Metastatic Breast Carcinoma in the Brain (tissue), 10 donors: ENCODE measurements around the genes RGS16 and NIBAN1.

GRCh38 chr1:182397593-182398103 is 2.8 kb downstream of the TEDDM1 start:
- PRO-cap, 10 experiments: peak in 1 of 10 experiments; most common minus-strand start chr1:182397886 (in 1)

GRCh38 chr1:182603684-182604936 is at the start of gene RGS16:
TSS of gene RGS16 (minus strand) at chr1:182604389.
- PRO-cap, 10 experiments: peak in 10 of 10 experiments; most common plus-strand start chr1:182604569 (in 9); most common minus-strand start chr1:182604389 (in 9)

- PRO-cap, 10 experiments: no peak in any of the 10 experiments
Observed at GRCh38 chr1:182848125-182849182, 9.3 kb downstream of the DHX9 start.

DNA sequence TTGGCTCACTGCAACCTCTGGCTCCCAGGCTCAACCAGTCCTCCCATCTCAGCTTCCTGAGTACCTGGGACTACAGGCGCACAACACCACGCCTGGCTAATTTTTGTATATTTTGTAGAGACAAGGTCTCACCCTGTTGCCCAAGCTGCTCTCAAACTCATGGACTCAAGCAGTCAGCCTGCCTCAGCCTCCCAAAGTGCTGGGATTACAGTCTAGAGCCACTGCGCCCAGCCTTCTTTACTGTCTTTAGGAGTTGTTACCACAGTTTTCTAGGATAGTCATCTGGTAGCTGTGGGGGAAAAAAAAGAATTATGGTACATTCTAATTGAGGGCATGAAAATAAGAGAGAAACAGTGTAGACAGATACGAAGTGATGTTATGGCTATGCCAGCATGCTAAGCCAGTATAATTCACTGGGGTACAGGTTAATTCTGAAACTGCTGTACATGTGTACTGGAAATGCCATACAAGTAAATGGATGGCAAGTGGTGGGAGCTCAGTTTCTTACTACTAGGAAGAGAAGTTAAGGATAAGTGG is 33.9 kb downstream of the DHX9 start:
- PRO-cap, 10 experiments: no peak in any of the 10 experiments

DNA sequence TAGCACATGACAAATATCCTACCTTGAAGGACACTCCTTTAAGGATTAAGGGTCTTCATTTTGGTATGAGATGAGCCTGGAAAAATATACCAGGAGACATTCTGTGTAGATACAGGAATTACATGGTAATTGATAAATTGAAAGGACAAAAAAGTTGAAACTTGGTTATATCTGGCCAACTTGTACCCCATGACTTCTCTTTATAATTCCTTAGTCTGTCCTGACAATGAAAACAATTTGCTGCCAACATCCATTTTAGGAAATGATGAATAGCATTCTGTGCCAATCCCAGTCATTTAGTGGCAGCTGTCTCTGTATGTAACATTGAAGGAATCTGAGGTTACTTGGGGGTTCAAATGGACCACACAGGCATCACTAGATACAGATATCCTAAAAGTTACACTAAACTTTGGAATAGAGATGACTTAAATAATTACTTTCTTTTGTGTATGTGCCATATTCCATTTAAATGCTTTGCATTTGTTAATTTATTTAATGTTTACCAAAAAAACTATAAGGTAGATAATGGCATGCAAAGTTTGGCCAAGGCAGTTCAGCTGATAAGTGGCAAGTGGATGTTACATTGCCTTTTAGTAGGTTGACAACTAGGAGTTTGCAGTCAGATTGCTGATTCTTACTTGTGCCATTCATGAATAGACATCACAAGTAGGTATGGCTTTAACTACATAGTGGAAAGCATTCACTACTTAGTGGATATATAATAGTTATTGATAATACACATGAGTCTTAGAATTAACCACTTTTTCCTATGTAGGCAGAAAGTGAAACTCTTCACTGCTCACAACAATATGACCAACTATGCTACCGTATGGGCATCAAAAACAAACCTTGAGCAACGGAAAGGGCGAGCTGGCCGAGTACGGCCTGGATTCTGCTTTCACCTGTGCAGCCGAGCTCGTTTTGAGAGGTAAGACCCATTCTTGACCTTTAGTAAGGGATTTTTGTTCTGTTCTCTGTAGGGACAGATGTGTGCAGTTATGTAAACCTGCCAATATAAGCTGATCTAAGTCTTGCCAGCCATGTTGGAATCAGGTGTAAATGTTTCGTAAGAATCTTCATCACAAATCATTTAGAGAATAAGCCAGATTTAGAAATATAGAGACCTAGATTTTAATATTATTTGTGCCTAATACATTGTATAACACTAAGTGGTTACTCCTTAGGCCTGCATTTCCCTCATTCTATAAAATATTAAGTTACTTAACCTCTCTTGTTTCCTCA is 38.5 kb downstream of the DHX9 start:
- PRO-cap, 10 experiments: no peak in any of the 10 experiments

DNA sequence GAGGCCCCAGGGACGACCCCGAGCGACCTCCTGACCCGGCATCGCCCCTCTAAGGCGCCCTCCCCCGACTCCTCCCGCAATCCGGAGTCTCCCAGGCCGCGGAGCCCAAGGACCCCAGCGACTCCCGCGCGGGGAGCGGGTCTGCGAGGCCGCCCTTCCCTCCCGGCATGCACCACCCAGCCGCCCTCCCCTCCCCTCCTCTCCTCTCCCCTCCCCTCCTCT is 405 bp upstream of the LAMC1 start:
- PRO-cap, 10 experiments: peak in 6 of 10 experiments; most common minus-strand start position 169 of the sequence (in 2)

- PRO-cap, 10 experiments: peak in 1 of 10 experiments; most common minus-strand start chr1:183060514 (in 1)
Observed at GRCh38 chr1:183060375-183061096, 37.3 kb downstream of the LAMC1 start.

DNA sequence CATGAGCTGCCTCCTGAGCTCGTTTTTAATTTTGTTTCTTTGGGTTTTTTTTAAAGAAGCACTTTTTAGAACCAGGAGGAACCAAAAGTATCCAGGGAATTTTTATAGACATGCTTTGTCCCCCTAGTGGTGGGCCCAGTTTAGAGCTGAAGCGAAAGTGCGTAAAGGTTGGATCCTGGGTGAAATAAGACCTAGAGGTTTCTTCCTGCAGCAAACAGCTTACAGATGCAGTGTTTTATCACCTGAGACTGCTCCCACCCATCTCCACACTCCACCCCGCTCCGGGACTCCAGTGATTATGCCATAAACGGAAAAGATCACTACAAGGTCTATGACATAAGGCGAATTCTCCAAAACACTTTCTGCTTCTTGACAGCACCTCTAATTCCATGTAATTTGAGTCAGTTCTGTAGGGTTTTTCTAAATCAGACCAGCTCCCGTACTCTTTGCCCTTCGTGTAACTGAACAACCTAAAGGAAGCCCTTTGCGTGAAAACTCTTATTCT is 49.0 kb downstream of the LAMC2 start:
- PRO-cap, 10 experiments: no peak in any of the 10 experiments

GRCh38 chr1:183301195-183301627 is 115.1 kb downstream of the LAMC2 start:
- PRO-cap, 10 experiments: no peak in any of the 10 experiments

DNA sequence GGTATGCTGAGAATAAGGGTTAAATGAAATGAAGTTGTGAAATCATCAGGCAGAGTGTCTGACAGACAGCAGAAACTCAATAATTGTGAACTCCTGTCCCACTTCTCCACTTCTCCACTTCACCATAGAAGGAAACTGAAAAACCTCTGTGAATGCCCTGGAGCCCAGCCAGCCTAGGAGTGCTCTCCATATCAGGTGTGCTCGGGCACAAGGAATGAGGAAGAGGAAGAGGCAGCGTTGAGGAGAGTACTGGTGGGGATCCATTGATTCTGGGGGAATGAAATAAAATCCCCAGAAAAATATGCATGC is 47.8 kb downstream of the NMNAT2 start:
- PRO-cap, 10 experiments: no peak in any of the 10 experiments

DNA sequence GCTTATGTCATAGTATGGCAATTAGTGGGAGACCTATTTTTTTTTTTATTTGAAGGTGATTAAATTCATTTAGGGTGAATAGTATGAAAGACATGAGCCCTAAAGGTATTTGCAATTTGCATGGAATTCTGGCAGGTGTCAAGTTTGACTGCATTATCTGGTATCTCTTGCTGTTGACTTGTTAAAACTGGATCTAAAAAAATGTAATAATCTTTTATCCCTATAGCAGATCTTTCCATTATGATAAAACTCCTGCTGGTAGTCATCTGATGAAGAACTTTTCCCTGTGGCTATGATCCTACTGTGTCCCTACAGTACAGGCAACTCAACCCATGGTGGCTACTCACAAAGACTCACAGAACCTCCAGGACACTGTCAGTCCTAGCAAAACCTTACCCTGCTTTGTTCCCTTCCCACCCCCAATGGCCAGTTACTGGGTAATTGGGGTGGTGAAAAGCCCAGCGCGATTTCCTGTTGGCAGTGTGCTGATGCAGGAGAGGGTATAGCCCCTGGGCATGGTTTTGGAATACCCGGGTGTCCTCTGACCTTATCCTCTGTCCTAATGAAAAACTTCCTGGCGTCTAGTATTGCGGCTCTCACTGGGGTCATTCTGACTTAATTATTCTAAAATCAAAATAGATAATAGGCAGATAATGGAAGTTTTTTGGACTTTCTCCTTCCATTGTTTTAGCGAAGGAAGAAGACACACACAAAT is 600 bp upstream of the RGL1 start:
- PRO-cap, 10 experiments: no peak in any of the 10 experiments

GRCh38 chr1:183896476-183896825 is 91.5 kb downstream of the RGL1 start:
- PRO-cap, 10 experiments: no peak in any of the 10 experiments

GRCh38 chr1:183900012-183900399 is 95.1 kb downstream of the RGL1 start:
- PRO-cap, 10 experiments: no peak in any of the 10 experiments

DNA sequence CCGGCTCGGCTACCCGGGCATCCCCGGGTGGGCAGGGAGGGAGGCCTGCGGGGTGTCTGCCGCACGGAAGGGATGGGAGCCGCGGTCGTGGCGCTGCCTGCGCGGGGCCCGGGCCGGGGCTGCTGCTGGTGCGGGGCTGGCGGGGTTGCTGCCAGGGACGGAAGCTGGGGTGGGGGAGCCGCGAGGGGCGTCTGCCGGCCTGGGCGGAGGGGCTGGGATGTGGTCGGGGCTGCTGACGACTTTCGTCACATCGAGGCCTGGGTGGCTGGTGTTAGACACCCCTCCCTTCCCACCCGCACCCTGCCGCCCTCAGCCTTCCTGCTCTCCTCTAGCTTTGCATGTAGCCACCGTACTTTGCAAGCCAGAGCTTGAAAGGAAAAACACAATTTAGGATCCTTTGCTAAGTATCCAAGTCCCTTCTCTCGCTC is 610 bp downstream of the C1orf21 start:
- PRO-cap, 10 experiments: peak in 6 of 10 experiments; most common plus-strand start position 55 of the sequence (in 1); most common minus-strand start position 336 of the sequence (in 3)

DNA sequence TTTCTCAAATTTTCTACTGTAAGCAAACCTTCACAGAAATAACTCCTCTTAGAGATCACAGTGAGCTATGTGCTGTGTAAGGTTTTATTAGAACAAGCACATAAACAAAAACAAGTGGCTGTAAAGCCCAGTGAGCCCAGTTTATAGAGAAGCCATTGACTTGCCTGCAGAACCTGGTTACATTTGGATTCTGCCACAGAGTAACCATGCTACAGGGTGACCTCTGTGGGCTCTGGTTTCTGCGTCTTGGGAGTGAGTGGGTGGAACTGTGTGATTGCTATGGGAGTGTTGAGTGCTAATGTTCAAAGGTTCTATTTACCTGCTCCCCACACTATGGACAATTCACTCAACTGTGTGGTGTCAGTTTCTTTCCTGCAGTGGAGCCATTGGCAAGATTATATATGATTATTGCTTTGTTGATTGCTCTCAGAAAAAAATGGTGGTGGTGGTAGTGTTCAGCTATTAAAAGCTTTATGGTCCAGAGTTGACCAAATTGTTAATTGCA is 105.3 kb downstream of the C1orf21 start:
- PRO-cap, 10 experiments: no peak in any of the 10 experiments

GRCh38 chr1:184518548-184519504 is 132.0 kb downstream of the C1orf21 start:
- PRO-cap, 10 experiments: no peak in any of the 10 experiments

DNA sequence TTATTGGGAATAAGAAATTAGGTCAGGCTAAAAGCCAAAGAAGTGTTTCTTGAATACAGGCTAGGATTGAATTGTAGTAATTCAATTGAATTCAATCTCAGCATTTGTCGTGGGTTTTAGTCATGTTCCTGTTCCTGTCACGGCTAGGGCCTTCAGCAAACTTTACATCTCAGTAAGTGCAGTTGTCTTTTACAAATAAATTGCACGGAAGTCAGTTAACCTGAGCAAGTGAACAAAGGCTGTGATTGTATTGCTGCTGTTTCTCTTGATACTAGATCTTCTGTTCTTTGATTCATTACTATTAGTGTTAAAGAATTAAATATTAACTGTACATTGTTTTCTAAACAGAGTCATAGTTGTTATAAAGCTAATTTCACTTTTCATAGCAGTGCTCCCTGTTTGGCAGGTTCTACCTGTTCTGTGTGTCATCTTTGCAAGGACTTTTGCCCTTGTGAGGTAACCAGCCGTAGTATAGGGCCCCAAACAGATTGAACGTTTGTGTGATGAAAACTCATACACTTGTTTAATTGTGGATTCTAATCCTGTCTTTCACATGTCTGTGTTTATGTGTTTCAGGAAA is 164.4 kb downstream of the EDEM3 start:
- PRO-cap, 10 experiments: peak in 2 of 10 experiments; most common plus-strand start position 486 of the sequence (in 1); most common minus-strand start position 273 of the sequence (in 1)

DNA sequence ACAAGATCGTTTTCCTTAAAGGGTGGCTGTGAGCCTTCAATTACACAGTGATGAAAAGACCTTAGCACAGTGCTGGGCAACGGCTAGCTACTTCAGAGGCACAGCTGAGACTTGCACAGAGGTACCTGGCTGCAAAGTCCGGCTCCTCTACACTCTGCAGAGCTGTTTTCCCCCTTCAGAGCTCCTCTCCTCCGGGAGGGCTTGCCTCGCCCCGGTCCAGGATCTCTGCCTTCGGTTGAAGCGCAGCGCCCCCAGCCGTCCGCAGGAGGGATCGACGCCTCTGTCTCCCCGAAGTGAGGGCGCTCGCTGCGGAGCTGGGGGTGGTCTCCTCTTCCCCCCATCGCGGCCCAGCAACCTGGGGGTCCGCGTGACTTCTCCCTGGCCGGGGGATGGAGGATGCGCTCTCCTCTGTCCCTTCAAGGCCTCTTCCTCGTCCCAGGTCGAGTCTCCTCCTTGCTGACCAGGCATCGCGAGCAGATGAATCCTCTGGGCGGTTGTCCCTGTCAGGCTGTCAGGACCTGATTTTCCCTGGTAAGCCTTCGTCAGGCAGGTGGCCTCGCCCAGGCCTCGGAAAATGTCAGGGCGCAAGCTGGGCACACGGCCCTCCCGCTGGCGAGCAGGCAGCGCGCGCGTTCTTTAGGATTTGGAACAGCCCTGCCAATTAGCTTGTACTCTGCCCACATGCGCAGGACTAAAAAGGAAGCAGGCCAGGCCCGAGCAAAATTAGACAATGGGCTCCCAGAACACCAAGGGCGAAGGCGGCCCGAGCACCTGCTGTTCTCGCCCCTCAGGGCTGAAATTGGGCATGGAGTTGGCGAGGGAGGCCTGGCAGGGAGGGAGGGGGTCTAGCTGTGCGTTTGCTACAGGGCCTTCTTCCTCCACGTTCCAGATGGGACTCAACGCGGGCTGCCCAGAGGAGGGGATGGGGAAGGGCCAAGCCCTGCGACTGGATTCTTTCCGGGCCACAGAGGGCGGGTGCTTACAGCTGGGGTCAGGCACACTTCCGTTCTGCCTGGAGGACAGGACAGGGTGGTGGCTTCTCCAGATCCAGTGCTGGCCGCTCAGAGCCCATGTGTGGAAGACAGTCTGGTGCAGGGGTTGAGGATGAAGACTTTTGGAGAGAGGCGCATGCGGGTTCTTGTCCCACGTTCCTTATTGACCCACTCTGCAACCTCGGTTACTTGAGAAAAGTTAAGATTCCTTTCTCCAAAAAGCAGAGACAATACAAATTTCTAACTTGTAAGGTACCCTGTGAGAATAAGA is 90.3 kb downstream of the EDEM3 start:
- PRO-cap, 10 experiments: no peak in any of the 10 experiments

DNA sequence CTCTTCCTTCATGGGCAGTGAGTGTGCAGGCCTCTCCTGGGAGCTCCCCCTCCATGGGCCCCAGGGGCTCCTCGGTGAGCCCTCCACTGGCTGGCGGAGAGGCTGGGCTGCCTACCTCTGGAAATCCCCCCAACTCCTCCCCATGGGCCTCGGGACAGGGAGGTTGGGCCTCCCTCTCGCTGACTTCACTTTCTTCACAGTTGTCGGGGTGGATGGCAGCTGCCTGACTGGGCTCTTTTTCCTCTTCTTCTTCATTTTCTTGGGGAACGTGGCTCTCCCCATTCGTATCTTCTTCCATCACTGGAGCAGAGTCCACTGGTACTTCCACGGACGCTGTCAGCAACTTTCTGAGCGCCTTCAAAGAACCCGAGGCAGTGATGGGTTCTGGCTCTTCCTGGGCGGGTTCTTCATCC is 40.6 kb upstream of the EDEM3 start:
- PRO-cap, 10 experiments: no peak in any of the 10 experiments

DNA sequence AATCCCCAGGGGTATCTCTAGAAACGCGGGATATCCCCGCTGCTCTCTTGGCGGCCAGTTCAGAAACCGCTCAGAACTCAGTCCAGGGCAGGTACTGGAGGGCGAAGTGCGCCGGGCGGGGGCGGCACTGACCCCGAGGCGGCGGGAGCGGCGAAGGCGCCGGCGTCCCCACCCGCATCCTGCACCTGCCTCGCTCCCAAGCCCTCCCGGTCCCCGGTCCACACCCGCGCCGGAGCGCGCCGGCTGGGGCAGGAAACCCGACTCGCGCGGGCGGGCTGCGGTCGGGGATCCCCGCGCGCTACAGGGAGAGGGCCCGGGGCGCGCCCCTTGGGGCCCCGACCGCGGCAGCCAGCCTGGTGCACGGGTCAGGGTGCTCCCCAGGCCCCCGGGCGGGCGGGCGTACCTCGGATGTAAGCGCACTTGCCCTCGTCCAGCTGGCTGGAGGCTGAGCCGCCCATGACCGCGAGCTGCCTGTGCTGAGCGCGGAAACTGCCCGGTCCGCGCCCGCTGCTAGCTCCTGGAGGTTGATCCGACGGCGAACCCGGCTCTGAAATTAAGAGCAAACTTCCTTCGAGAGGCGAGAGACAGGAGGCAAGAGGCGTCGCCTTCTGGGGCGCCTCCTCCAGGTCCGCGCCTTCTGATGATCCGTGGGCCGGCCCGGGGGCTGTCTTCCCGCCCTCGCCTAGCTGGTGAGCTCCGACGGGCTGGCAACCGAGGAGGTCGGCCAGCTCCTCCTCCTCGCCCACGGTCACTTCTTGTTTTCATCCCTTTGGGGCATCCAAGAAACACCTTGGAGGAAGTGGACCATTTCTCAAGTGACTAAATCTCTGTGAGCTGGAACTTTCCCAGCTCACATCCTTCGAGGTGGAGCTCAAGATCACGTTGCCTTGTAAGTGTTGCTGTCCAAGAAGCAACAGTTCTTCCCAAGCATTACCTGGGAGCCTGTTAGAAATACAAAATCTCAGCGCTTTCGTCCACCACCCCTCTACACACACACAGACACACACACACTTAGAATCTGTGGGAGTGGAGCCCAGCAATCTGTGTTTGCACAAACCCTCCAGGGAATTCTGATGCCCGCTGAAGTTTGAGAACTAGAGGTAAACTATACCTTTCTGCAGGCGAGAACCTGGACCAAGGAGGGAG is at the start of gene NIBAN1:
NIBAN1 (minus strand) TSS at position 610 of the 1,146 bp plus-strand sequence.
- PRO-cap, 10 experiments: peak in 10 of 10 experiments; most common plus-strand start position 699 of the sequence (in 5); most common minus-strand start position 555 of the sequence (in 10)